A375 (cell line): Measurements from ENCODE around the gene PRDX1.

- RAMPAGE, long total RNA, result no peak
Measured at GRCh38 chr1:44352593-44353260, 2.3 kb downstream of the ERI3 start.

GRCh38 chr1:44542652-44542882 lies 131.7 kb downstream of the TMEM53 start:
- RAMPAGE, long total RNA, result no peak

GRCh38 chr1:44587826-44588276 lies 86.4 kb downstream of the TMEM53 start:
- RAMPAGE, long total RNA, result no peak

GRCh38 chr1:44640040-44640622 lies 34.1 kb downstream of the TMEM53 start:
- RAMPAGE, long total RNA, result no peak

- RAMPAGE, long total RNA, result no peak
Measured at GRCh38 chr1:44641695-44642686, 32.3 kb downstream of the TMEM53 start.

DNA sequence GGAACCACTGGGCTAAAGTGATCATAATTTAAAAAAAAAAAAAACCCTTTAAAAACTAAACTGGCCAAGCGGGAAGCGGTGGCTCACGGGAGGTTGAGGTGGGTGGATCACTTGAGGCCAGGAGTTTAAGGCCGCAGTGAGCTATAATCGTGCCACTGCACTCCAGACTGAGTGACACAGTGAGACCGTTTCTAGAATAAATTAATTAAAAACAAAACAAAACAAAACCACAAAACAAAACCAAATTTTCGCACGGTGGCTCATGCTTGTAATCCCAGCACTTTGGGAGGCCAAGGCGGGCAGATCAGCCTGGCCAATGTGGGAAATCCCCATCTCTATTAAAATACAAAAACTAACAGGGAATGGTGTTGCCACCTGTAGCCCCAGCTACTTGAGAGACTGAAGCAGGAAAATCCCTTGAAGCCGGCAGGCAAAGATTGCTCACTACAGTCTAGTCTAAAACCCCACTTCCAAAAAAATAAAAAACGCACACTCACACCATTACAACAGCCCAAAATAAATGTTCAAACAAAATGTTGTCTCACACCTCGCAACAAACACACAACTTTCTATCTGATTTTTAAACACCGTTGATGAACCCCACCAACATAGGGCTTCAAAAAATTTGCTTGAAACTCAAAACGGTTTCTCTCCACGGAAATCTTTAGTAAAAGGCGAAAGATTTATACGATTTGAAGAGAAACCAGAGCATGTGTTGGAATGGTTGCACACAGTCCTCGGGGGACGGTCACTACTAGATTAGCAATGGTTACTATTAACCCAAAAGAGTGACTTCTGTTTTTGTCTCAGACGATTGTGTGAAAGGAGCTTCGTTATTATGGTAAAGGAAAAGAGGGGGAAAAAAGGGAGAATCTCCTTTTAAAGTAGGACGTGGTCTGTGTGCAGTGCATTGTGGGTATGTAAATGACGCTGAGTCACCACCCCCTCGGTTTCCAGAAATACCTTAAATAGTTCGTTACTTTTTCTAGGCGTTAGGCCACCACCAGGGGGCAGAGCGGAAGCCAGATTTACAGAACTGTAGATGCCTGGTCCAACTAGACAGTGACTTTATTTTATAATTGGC lies 8.8 kb upstream of the KIF2C start:
- RAMPAGE, long total RNA, result no peak

DNA sequence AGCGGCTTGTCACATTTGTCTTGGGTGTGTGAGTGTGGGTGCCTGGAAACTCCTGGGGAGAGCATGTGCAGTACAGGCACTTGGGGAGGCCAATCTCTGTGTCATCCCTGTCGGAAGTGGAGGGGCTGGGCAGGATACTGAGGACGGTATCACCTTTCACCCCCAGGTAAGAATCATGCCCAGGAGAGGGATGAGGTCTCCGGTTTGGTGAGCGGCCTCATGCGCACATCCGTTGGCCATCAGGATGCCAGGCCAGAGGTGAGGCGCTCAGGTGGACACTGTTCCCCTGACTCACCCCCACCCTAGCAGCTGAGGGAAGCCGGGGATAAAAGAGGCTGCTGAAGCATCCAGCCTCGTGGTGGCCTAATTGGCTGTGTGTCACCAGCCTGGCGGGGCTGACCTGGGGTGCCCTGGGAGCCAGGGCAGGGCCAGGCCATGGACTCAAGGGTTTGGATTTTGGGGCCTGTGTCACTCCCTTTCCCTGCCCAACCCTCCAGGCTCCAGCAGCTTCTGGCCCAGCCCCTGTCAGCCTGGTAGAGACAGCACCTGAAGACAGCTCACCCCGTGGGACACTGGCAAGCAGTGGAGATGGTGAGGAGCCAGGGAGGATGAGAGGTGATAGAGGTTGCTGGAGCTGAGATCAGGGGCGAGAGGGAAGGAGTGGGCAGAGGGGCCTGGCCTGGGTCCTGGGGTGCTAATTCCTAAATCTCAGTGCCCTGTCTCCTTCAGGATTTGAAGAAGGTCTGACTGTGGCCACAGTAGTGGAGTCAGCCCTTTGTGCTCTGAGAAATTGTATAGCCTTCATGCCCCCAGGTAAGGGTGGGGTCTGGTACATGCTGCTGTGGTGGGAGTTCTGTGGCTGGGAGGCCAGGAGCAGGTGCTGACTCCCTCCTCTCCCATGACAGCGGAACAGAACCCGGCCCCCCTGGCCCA lies 3.5 kb downstream of the DYNLT4 start:
- RAMPAGE, long total RNA, result no peak

GRCh38 chr1:44903200-44903624 lies 60.2 kb upstream of the PTCH2 start:
- RAMPAGE, long total RNA, result no peak

DNA sequence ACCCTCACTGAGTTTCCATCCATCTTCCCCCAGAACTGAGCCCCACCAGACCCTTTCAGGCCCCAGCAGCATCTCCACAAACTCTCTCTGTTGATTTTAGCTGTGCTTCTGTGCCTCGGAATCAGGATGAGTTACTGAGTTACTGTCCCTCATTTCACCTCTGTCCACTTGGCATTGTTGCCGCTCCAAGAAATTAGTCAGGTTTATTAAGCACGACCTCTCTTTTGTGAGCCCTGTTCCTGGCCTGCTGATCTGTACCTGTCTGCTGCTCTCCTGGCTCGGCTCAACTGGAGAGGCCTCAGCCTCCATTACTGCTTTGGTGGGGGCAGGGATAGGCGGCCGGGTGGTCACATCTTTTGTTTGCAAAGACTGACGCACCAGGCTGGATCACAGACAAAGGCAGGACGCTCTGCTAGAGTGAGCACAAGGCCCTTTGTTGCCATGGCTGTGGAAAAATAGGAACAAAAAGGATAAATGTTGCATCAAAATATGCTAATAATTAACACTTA lies 29.1 kb upstream of the HPDL start:
- RAMPAGE, long total RNA, result no peak

GRCh38 chr1:45335507-45336558 lies 3.9 kb downstream of the MUTYH start:
- RAMPAGE, long total RNA, result no peak

DNA sequence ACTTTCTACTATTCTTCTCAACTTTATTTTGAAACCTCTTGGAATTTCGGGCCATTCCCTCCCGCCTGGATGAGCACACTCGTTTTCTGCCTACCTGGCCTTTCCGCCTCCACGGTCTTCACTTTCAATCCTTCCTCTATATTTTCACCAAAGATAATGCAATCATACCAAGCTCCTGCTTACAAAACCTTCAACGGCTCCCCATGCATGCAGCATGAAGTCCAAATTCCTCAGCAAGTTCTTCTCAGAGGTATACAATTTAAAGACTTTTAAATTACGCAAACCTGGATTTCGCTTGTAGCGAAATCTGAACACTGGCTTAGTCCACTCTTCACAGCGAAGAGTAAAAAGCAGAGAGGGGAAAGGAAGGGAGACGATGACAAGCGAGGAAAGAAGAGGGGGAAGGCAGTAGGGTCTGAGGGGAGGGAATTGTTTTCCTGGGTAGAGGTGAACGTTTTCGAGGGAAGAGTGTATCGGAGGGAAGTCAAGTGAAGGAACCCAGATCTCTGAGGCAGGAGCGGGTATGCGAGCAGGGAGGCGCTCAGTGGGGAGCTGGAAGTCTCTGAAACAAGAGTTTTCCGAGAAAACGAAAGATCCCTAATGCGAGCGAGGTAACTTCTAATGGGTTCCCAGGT lies 865 bp downstream of the TESK2 start:
- RAMPAGE, long total RNA, result no peak

- RAMPAGE, long total RNA, result no peak
Measured at GRCh38 chr1:45521645-45522480, at the start of gene PRDX1. Gene PRDX1, minus strand, starts transcription at chr1:45521884.

- RAMPAGE, long total RNA, result no peak
Measured at GRCh38 chr1:45522600-45523426, 1.1 kb upstream of the PRDX1 start.

DNA sequence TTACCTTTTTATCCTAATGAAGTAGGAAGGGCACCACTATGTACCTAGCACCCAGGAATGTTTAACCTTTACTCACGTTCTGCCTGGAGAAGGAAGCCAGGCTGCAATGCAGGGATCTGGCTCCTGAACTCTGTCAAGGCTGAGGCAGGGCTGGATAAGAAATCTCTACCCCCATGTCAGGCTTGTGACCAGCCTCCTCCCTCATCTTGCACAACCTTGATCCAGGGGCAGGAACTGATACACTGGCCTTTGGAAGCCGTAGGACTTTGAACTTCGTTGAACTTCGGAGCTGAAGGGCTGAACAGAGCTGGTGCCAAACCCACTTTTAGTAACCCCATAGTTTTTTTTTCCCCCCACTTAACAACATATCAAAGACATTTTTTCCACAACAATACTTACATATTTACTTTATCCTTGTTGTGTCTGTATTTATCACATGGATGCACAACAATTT lies 8.0 kb upstream of the AKR1A1 start:
- RAMPAGE, long total RNA, result no peak

DNA sequence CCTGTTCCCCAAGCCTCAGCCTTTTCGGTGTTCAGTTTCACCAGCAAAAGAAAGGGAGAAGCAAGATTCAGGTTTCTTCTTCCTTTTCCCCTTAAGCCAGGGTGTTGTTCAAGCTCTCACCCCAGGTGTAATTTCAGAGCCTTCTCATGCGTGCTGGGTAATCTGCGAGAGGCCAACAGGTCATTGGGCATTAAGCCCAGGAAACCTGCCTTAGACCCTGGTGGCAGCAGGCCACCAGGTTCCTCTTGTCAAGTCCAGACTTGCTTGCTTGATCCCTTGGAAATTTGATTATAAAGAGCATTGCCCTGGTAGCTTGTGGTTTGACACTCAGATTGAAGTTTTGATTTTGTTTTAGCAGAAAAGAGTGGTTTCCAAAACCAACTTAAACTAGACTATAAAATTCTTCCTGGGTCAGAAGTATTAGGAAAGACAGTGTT lies 6.8 kb downstream of the AKR1A1 start:
- RAMPAGE, long total RNA, result no peak

DNA sequence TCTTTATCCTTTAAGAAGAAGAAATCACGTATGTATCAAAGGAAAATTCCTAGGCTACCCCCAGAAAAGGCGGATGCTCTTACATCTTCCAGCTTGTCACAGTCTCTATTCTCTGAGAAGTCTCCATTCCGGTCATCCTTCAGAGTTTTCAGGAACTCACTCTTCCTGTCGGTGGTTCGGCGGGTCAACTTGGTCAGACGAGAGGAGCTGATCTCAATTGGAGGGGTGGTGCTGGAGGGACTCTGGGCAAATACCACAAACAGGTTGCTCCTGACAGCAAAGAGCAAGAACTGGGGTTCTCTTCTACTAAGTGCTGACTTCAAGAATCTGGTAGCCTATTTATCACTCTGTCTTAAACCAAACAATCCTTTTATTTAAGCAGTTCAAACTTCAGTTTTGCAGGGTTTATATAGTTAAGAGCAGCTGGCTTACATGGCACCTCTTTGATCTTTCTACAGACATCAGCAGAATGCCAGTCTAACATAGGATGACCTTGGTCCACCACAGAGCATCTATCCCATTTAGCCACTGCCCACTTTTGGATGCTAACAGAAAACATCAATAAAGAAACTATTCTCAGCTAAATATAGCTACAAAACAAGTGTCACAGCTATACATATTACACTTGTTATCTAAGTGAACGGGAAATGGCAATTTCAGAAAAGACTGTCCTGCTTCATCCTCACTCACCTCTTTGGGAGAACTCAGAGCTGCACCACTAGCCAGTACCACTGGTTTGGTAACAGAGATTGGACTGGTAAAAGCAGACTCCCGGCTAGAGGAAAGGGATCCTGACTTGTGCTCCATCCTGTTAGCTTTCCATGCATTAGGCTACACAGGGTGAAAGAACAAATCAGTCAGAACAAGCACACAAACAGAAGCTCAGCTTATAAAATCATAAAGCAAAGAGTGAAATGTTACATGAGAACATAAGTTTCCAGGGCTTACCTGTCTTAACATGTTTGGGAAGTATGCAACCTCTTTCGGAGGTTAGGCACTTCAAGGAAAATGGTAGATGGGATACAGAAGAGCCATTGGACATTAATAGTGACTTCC lies 9.9 kb upstream of the CCDC17 start:
- RAMPAGE, long total RNA, result no peak

- RAMPAGE, long total RNA, result no peak
Measured at GRCh38 chr1:45804637-45805060, 1.2 kb downstream of the MAST2 start.

DNA sequence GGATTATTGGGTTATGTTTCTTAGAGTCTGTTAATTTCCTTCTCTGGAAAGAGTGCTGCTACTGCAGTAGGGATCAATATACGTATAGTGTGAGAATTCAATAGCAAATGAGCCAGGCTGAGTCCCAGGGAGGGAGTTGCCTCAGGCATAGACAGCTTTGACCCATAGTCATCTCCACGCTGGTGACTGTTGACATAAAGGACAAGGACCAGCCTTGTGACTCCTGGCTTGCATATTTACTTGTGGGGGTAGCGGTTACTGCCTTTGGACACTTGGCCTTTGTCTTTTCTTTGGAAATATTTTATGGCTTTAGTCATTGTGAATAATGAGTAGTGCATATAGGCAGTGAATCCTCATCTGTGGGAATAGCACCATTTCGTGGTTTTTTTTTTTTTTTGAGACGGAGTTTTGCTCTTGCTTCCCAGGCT lies 68.7 kb downstream of the MAST2 start:
- RAMPAGE, long total RNA, result no peak

GRCh38 chr1:45927131-45927677 lies 123.8 kb downstream of the MAST2 start:
- RAMPAGE, long total RNA, result no peak

- RAMPAGE, long total RNA, result no peak
Measured at GRCh38 chr1:45972432-45973033, 159.9 kb downstream of the PIK3R3 start.